Placental pericyte (primary cell): ENCODE data around the genes TTC28 and RHBDD3.

GRCh38 chr22:28299433-28300352, 379.9 kb downstream of the TTC28 start:
- CAGE, long polyA plus RNA = no peak

DNA sequence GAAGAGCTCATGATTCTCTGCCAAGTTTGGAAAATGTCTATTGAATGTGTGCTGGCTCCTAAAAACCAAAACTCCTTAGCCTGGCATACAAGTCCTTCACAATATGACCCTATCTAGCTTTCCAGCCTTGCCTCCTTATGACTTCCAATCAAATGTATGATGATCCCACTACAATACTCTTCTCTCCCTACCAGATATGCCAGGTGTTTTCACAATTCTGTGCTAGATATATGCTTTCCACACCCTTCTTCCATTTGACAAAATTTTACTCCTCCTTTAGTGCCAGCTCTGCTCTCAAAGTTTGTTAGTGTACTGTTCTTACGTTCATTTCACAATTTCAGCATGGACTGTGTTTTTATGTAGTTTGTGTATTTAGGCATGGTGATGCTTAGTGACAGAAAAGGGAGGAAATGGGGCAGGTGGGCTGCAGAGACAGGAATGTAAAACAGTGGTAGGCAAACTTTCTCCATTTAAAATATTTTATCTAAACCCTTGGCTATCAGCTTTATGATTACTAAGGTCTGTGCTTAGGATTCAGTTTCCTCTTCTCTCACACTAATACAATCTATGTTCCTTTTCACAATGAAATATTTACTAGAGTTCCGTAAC, 267.2 kb downstream of the TTC28 start:
- CAGE, long polyA plus RNA = no peak

DNA sequence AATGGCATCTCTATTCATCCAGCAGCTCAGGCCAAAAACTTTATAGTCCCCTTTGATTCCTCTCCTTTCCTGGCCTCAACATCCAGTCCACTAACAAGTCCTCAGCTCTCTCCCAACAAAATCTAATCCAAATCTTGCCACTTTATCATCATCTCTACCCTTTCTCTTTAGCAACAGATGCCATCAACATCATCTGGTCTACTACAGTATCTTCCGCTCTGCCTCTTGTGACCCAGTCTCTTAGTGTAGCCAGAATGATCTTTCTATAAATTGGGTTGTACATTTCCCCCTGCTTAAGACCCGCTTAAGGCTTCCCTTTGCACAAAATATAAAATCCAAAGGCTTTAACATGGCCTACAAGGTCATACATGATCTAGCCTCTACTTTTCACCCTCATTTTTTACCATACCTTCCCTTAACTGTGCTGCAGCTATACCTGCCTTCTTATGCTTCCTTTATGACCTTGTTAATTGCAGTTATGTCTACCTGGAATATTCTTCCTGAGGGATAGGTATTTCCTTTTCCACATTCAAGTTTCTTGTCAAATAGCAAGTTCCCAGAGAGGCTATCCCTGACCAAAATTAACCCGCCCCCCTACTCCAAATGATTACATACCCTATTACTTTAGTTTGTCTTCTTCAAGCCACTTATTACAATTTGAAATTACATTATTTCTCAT, 225.9 kb downstream of the TTC28 start:
- CAGE, long polyA plus RNA = no peak

DNA sequence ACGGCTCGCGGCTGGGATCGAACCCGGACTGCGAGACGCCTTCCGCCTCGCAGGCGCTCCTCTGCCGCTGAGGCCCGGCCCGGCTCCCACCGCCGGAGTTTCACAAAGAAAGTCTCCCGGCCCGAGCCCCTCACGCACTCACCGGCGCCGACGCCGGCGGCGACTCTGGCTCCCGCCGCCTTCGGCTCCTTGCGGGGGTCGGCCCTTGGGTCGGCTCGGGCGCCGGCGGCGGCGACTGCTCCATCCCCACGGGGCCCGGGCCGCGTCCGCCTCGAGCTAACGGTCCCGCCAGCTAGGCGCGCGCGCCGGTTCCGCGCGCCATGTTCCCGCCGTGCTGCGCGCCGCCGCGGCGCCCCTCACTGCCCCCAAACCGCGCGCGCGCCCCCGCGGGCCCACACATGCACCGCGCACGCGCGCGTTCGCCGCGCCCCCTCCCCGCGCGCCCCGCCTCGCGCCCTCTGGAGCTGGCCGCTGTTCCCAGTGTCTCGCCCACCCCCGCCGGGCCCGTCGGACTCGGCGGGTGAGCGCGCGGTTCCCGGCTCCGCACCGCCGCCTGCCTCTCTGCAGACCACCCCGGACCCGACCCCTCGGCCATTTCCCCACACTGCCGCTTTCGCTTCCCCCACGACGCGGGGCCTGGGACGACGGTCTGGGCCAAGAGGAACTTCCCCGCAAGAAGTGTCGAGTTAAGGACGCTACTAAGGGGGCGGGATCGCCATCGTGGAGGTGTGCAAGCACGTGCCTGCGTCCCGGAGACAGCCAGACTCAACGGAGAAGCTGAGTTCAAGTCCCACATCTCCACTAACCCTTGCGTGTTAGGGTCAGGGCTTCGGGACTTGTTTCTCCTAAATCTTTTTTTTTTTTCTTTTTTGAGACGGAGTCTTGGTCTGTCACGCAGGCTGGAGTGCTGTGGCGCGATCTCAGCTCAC, at the start of gene TTC28:
TSS of gene TTC28 (minus strand) at position 361 of the 929 bp plus-strand sequence.
- CAGE, long polyA plus RNA = no peak

DNA sequence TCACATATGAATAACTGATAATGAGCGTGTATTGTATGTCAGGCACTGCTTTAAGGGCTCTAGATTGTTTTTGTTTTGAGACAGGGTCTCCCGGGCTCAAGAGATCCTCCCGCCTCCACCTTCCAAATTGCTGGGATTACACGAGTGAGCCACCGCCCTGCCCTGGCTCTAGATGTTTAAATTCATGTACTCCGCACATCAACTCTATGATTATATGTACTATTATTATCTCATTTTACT, 316 bp upstream of the CCDC117 start:
- CAGE, long polyA plus RNA = no peak

- CAGE, long polyA plus RNA = no peak
These were observed 751 bp downstream of the CCDC117 start for GRCh38 chr22:28773208-28773684.

DNA sequence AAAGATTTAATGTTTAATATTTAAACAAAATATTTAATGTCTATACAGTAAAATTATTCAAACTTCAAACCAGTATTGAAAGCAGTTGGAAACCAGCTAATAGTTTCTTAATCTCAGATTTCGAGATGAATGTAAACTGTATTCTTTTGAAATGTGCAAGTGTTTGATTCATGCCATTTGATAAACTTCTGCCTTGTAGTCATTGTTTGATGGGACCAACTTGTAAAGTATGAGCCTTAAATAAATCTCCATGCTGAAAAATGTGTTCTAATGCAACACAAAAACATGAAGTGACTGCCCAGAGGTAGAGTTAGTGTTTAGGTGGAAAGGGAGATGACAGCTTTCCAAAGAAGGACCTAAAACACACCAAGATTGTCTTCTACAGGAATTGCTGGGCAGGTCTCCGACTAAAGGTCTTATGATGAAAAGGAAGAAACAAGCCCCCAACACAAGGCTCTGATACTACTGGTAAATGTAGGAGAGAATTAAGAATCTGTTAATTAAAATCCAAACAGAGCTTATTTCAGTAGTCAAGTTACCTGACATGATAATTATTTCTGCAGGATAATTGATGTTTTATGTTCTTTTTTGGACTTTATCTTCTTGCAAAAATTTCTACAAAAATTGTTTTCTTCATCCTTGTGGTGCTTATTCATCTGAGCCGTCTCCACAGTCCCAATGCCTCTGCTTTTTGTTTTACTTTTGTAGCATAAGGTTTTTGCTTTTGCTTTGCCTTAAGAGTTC, 15.7 kb downstream of the CCDC117 start:
- CAGE, long polyA plus RNA = no peak

- CAGE, long polyA plus RNA = no peak
These were observed 34.6 kb downstream of the ZNRF3 start for GRCh38 chr22:28917795-28918529.

DNA sequence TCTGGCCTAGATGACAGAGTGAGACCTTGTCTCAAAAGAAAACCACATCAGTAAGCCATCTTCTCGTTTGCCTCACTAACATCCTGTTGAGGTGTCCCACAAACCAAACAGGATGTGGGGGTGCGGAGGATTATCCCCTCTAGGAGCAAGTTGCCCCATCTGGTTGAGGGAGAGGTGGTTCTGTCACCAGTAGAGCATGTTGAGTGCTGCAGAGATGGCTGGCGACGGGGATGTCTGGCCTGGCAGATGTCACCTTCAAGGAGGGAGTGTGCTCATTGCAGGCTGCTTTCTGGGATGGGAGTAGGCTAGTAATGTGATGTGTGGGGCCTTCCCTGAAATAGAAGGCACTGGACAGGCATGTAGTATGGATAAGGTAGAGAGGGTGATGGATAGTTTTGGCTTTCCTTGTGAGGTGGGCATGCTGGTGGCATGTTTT, 72.5 kb downstream of the ZNRF3 start:
- CAGE, long polyA plus RNA = no peak

- CAGE, long polyA plus RNA = no peak
These were observed 16.9 kb downstream of the C22orf31 start for GRCh38 chr22:29044685-29045201.

DNA sequence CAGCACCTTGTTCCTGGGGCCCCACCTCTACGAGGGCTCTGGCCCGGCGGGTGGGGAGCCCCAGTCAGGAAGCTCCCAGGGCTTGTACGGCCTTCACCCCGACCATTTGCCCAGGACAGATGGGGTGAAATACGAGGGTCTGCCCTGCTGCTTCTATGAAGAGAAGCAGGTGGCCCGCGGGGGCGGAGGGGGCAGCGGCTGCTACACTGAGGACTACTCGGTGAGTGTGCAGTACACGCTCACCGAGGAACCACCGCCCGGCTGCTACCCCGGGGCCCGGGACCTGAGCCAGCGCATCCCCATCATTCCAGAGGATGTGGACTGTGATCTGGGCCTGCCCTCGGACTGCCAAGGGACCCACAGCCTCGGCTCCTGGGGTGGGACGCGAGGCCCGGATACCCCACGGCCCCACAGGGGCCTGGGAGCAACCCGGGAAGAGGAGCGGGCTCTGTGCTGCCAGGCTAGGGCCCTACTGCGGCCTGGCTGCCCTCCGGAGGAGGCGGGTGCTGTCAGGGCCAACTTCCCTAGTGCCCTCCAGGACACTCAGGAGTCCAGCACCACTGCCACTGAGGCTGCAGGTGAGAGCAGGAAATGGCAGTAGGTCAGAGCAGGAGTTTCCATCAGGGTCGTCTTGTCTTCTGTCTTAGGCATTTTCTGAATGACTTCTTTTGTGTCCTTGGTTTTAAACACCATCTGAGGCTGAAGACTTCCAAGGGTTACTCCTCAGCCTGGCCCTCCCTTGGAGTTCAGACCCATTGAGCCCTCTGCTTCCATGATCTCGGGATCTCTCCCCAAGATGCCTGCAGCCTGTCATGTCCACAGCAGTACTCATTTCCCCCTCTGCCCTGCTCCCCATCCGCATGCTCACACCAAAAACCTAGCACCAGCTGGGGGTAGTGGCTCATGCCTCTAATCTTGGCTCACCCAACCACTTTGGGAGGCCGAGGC, 11.0 kb downstream of the C22orf31 start:
- CAGE, long polyA plus RNA = no peak

- CAGE, long polyA plus RNA = no peak
These were observed 1.3 kb upstream of the KREMEN1 start for GRCh38 chr22:29071247-29072130.

GRCh38 chr22:29267521-29268373, at the start of gene RHBDD3:
RHBDD3 (minus strand) TSS chr22:29267981.
- CAGE, long polyA plus RNA = no peak

GRCh38 chr22:29363598-29363797, 24.9 kb downstream of the AP1B1 start:
- CAGE, long polyA plus RNA = no peak

DNA sequence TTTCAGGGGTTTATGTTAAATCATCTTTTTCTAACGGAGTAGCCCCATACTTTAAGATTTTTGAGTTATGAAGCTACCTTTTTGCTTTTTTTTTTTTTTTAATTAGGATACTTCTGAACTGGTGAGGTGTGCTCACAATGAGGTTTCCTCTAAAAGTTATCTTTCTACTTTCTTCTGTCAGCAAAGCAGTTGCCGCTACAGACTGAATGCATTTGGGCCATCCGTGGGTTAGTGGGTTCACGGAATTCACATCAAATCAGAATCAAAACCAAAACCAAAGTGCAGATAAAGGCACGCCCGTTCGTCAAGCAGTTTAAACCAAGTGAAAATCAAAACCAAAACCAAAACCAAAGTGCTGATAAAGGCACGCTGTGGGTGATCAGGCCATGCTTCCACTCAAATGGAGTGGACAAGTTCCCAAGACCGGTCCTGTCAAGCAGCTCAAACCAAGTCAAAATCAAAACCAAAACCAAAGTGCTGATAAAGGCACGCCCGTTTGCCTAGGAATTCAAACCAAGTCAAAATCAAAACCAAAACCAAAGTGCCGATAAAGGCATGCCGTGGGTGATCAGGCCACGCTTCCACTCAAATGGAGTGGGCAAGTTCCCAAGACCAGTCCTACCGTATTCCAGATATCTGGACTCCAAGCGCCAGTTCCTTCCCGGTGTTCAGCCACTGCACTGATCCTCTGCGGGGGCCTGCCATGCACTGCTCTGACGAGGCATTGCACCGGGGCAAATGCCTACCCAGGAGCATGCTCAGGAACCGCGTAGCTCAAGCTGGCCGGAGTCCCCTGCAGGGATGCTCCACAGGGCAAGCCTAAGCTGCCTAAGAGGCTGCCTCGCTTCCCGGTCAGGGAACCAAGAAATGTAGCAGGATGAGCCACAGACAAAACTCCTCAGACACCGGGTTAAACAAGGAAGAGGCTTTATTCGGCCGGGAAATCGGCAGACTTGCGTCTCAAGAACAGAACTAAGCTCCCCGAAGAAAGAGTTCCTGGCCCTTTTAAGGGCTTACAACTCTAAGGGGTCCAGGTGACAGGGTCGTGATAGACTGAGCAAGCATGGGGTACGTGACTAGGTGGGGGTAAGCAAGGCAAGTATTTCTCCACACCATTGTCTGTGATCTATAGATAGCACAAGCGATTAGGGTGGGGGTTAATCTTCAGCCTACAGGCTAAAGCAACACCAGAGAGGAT, 26.8 kb upstream of the AP1B1 start:
- CAGE, long polyA plus RNA = no peak

GRCh38 chr22:29648317-29648769, 44.9 kb downstream of the NF2 start:
- CAGE, long polyA plus RNA = no peak

DNA sequence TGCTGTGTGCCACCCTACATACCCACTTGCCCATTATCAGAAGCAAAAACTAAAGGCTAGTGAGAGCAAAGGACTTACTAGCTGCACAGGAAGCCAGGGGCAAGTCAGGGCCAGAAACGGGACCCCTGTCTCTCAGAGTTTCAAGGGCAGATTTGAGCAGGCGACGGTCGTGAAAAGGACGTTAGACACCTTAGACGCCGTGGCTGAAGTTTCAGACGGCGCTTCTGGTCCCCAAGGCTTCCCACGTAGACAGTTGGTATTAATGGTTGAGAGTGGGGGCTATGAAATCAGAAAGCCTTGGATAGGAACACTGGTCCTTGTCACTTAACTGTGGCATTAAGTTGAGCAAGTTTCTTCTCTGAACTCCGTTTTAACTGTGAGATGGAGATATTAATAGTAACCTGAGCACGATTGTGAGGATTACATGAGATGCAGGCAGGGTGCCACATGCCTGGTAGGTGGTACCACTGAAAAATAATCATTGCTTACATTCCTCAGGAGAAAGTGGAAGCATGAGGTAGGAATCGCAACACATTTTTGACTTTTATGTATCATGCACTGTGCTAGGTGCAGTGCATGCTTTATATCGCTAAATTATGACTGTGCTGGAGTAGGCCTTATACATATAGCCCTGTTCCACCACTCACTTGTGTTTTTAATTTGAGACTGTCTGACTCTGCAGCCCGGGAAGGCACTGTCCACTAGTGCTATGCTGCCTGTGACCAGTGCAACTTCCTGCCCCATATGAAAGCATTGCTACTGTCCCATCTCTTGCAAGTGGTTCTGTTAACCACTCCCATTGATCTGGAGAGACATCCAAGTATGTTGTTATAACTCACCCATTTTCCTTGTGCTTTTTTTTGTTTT, 829 bp downstream of the UQCR10 start:
- CAGE, long polyA plus RNA = no peak

DNA sequence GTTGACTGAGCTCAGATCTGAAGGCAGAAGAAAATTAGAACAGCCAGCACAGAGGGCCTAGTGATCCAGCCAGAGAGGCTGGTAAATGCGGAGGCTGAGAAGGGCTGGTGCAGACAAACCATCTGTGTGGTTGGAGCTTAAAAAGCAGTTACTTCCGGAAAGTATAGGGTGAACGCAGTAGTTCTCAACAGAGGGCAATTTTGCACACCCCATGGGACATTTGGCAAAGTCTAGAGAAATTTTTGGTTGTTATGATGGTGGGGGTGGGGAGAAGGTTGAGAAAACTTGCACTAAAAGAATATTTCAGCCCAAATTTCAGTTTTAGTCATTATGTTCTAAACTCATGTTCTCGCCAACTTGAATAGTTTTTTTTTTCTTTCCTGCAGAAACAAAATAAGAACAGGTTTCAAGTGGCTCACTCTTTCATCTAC, 1.5 kb upstream of the HORMAD2 start:
- CAGE, long polyA plus RNA = no peak

DNA sequence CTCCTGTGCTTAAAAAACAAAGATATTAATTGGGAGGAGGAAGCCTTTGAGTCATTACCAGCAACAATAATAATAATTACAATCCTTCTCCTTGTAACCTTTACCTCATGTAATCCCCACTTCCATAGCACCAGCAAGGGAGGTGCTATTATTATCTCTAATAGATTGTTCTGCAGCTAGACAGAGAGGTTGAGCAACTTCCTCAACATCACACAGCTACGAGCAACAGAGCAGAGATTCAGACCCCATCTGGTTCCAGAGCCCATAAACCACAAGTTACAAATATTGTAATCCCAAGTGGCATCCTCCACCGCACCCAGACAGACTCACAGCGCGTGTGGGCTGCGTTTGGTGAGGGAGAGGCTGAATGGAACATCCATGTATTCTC, 33.7 kb downstream of the LIF start:
- CAGE, long polyA plus RNA = no peak

DNA sequence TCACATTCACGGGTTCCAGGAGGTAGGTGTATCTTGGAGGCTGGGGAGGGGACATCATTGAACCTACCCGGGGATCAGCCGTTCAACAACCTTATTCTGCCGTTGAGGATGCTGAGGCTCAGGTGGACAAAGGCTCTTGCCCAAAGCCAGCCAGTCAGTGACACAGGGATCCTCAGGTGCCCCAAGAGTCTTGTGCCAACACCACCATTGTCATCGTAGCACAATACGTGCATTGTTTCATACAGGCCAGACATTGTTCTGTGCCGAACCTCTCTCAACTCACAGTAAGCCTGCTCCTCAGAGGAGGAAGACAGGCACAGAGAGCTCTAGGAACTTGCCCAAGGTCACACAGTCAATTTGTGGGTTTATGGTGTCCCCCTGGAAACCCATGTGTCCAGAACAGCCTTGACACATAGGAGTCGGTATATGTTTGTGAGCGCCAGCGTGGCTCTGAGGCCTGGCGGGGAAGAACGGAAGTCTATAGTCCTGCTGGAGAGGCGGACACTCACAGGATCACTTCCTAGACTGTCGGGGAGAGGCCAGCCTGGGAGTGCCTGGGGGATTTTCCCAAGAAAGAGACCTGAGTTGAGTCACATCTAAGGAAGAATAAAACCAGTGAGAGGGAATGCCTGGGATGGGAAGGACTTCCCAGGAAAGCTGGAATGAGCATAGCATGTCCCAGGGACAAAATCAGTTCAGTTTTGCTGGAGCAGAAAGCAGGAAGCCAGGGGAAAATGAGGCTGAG, 20.3 kb downstream of the LIF start:
- CAGE, long polyA plus RNA = no peak